ENCODE measurements around a stretch of chr5.

GRCh38 chr5:98872425-98873149, 56.2 kb downstream of the CHD1 start:
- PRO-cap, 4 experiments: no peak in any of the 4 experiments
- RAMPAGE, long total RNA, 4 experiments: no peak in any of the 4 experiments

DNA sequence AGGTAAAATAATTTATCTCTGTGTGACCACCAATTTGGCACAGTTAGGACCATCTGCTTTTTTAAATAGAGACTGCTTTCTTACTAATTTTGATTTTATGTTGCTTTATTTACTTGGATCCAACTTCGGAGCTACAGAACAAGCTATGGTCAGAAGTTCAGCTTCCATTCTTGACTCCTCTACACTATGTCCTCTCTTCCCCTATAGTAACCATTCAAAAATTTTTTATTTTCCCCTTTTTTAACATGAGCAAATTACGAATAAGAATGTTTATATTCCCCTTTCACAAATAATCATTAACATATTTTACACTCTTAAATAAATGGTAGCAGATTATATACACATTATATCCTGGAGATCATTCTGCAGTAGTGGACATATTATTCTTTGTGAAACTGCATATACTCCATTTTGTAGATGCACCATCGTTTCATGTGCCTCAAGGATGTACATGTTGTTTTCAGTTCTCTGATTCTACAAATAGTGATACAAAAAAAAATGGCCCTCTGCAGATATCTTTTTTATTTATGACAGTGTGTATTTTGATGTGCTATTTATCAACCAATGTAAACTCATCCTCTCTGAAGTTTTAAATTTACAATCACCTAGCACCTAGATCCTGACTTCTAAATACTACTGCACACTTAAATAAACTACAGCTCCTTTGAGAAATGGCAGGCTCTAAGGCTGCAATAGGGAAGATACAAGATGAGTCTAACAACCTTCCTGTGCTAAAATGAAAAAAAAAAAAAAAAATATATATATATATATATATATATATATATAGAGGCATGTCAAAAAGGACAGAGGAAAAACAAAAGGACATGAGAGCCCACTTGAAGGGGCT, 18.2 kb downstream of the CHD1 start:
- PRO-cap, 4 experiments: no peak in any of the 4 experiments
- RAMPAGE, long total RNA, 4 experiments: no peak in any of the 4 experiments

- PRO-cap, 4 experiments: peak in 4 of 4 experiments; most common plus-strand start chr5:98927387 (in 4); most common minus-strand start chr5:98927306 (in 1)
- RAMPAGE, long total RNA, 4 experiments: no peak in any of the 4 experiments
Observed at GRCh38 chr5:98927040-98927684, 1.6 kb downstream of the CHD1 start.

GRCh38 chr5:98939075-98939839, 10.4 kb upstream of the CHD1 start:
- PRO-cap, 4 experiments: no peak in any of the 4 experiments
- RAMPAGE, long total RNA, 4 experiments: no peak in any of the 4 experiments

- PRO-cap, 4 experiments: peak in 1 of 4 experiments; most common plus-strand start chr5:99033272 (in 1)
- RAMPAGE, long total RNA, 4 experiments: no peak in any of the 4 experiments
Observed at GRCh38 chr5:99032927-99033558, 104.2 kb upstream of the CHD1 start.

GRCh38 chr5:100536029-100536392, 837 bp downstream of the FAM174A start:
- PRO-cap, 4 experiments: no peak in any of the 4 experiments
- RAMPAGE, long total RNA, 4 experiments: no peak in any of the 4 experiments

- PRO-cap, 4 experiments: peak in 2 of 4 experiments; most common minus-strand start chr5:100575952 (in 2)
- RAMPAGE, long total RNA, 4 experiments: no peak in any of the 4 experiments
Observed at GRCh38 chr5:100575767-100576139, 40.6 kb downstream of the FAM174A start.

- PRO-cap, 4 experiments: no peak in any of the 4 experiments
- RAMPAGE, long total RNA, 4 experiments: no peak in any of the 4 experiments
Observed at GRCh38 chr5:102531491-102531889, 32.7 kb upstream of the SLCO6A1 start.

DNA sequence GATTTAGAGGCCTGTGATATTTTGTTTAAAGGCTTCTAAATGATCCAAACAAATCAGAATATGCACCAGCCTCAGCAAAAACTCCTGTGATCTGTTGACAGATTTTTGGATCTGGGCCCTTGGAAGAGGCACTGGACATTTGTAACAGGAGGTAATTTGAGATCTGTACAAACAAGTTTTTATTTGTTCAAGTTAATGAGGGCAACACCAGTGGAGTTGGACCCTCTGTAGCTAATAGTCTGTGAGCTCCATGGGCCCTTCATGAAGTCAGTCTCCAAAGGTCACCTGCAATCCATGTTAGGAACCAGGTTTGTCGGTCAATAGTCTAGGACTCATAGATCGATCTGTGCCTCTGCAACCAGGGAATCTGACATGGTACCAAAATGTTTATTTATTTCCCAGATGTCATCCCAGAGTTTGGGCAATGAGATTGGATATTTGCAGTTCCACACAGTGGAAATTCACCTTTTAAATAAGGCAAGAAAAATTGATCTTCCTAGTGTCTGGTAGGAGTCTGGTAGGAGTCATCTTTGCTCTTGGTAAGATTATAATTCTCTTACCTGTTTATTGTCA, 41.0 kb downstream of the PAM start:
- PRO-cap, 4 experiments: no peak in any of the 4 experiments
- RAMPAGE, long total RNA, 4 experiments: no peak in any of the 4 experiments

GRCh38 chr5:102958939-102959388, 161.0 kb downstream of the GIN1 start:
- PRO-cap, 4 experiments: no peak in any of the 4 experiments
- RAMPAGE, long total RNA, 4 experiments: no peak in any of the 4 experiments

DNA sequence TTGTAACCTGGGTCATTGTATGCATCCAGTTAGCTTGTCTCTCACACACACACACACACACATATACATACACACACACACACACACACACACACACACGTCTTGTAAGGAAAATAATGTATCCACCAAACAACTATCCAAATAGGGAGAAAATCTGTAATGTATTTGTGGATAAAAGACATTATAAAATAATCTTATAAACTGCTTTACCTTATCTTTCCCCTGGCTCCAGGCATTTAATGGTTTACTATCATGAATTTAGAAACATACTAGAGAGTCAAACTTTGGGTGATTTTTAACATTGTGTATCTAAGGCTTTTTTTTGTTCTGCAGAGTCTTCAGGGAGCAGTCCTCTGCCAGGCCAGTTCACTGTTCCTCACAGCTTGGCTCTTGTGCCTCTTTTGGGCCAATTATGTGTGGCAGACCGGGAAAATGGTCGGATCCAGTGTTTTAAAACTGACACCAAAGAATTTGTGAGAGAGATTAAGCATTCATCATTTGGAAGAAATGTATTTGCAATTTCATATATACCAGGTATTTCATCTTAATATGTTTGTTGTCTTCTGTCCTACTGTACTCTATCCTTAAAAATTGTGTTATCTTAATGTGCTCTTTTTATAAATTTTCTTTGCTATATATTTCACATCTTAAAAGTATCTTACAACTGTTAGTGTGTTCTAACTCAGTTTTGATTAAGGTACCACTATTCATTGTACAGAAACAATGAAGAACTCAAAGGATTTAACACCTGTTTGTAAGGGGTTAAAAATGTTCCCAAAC, 112.6 kb downstream of the GIN1 start:
- PRO-cap, 4 experiments: no peak in any of the 4 experiments
- RAMPAGE, long total RNA, 4 experiments: start-site peak on the plus strand in 2 of 4 experiments, centred at positions 351 to 444 of the sequence, 16 to 24 reads per replicate

DNA sequence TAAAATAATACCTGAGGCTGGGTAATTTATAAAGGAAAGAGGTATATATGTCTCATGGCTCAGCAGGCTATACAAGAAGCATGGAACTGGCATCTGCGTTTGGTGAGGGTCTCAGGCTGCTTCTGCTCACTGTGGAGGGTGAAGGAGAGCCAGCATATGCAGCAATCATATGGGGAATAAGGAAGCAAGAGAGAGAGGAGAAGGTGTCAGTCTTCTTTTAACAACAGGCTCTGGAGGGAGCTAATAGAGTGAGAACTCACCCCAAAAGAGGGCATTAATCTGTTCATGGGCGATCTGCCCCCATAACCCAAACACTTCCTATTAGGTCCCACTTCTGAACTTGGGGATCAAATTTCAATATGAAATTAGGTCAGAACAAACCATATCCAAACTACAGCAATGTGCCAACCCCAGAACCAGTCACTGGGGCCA, 84.5 kb downstream of the GIN1 start:
- PRO-cap, 4 experiments: peak in 2 of 4 experiments; most common plus-strand start position 136 of the sequence (in 2)
- RAMPAGE, long total RNA, 4 experiments: no peak in any of the 4 experiments

- PRO-cap, 4 experiments: no peak in any of the 4 experiments
- RAMPAGE, long total RNA, 4 experiments: no peak in any of the 4 experiments
Observed at GRCh38 chr5:103413512-103413817, 149.1 kb downstream of the NUDT12 start.

- PRO-cap, 4 experiments: no peak in any of the 4 experiments
- RAMPAGE, long total RNA, 4 experiments: no peak in any of the 4 experiments
Observed at GRCh38 chr5:104540613-104541095, 978.1 kb upstream of the NUDT12 start.

GRCh38 chr5:105392377-105392894, 1829.8 kb upstream of the NUDT12 start:
- PRO-cap, 4 experiments: no peak in any of the 4 experiments
- RAMPAGE, long total RNA, 4 experiments: no peak in any of the 4 experiments

DNA sequence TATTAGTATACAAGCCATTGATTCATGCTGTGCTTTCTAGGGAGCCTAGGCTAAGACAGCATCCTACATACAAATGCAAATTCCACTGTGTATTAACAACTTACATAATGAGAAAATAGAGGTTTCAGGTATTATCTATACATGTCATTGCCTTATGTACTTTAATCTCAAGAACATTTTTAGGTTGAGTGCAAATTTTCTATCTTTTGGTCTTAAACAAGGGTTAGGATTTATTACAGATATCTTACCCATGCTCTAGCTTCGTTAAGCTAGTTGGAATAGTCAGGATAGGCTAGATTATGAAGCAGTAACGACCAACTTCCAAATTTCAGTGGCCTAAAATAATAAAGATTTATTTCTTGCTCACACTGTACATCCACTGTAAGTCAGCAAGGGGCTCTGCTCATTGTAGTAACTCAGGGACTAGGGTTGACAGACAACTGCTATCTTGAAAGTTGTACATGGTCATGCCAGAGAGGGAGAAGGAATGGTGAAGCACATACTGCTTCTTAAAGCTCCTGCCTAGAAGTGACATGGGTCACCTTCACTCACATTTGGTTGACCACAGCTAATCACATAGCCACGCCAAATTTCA, 140.8 kb downstream of the EFNA5 start:
- PRO-cap, 4 experiments: no peak in any of the 4 experiments
- RAMPAGE, long total RNA, 4 experiments: start-site peak on the minus strand in 1 of 4 experiments, centred at position 149 of the sequence, 8 reads per replicate

- PRO-cap, 4 experiments: peak in 4 of 4 experiments; most common plus-strand start chr5:107672259 (in 1); most common minus-strand start chr5:107672137 (in 2)
- RAMPAGE, long total RNA, 4 experiments: start-site peak on the minus strand in 2 of 4 experiments, at chr5:107671852-107672350 at its widest, 68 to 93 reads per replicate
Observed at GRCh38 chr5:107671939-107672577, 1.3 kb upstream of the EFNA5 start.

- PRO-cap, 4 experiments: peak in 1 of 4 experiments; most common minus-strand start chr5:107991309 (in 1)
- RAMPAGE, long total RNA, 4 experiments: no peak in any of the 4 experiments
Observed at GRCh38 chr5:107990693-107991673, 320.2 kb upstream of the EFNA5 start.

- PRO-cap, 4 experiments: no peak in any of the 4 experiments
- RAMPAGE, long total RNA, 4 experiments: no peak in any of the 4 experiments
Observed at GRCh38 chr5:108074291-108075076, 307.4 kb downstream of the FBXL17 start.

DNA sequence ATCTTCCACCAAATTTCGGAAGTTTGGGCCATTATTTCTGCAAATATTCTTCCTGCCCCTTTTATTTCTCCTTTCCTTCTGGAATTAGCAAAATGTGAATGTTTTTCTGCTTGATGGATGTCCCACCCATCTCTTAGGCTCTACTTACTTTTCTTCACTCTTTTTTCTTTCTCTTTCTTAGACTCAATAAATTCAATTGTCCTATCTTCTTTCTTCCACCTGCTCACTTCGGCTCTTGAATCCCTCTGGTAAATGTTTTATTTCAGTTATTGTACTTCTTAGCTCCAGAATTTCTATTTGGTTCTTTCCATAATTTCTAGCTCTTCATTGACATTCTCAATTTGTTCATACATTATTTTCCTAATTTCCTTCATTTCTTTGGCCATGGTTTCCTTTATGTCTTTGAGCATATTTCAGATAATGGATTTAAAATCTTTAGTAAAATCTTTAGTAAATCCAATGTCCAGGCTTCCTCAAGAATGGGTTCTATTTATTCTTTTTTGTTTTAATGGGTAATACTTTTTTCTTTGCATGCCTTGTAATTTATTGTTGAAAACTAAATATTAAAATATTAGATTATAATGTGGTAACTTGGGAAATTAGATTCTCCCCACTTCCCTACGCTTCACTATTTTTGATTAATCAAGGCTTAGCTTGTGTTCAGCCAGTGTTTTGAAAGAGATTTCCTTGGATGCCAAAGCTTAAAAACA, 21.1 kb downstream of the FBXL17 start:
- PRO-cap, 4 experiments: no peak in any of the 4 experiments
- RAMPAGE, long total RNA, 4 experiments: no peak in any of the 4 experiments